T-cell (primary cell): ENCODE results near the genes SLC38A7, CMTM4 and NAE1.

DNA sequence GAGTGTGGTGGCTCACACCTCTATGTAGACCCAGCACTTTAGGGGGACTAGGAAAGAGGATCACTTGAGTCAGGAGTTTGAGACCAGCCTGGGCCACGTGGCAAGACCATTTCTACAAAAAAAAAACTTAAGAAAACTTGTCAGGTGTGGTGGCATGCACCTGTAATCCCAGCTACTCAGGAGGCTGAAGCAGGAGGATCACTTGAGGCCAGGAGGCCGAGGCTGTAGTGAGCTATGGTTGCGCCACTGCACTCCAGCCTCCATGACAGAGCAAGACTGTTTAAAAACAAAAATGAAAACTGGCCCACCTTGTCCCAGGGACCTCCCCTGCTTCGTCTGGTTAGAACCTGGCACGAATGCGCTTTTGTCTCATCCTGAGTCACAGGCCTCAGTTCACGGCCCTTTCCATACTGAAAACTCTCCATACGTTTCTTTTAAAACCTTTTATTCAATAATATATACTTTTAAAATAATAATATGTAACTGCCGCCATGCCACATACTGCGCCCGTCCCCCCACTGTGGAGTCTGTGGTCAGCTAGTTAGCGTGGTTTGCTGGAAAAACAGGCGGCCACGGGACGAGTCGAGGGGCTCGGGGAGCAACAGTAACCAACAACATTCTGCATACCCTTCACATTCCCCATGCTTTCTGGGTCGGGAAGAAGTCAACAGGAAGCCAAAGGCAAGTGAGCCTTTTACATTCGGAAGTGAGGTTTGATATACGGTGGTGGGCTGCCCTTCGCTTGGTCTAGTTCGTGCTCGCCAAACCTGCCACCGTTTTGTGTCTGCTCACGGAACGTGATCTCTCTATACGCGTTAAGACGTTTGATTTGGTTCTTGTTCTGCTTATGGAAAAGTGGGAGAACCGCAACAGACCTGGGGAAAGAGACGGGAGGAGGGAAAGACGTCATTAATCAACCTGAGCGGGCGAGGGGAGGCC lies 28.6 kb upstream of the CFAP20 start:
- PRO-cap, 7 experiments = no peak in any of the 7 experiments

DNA sequence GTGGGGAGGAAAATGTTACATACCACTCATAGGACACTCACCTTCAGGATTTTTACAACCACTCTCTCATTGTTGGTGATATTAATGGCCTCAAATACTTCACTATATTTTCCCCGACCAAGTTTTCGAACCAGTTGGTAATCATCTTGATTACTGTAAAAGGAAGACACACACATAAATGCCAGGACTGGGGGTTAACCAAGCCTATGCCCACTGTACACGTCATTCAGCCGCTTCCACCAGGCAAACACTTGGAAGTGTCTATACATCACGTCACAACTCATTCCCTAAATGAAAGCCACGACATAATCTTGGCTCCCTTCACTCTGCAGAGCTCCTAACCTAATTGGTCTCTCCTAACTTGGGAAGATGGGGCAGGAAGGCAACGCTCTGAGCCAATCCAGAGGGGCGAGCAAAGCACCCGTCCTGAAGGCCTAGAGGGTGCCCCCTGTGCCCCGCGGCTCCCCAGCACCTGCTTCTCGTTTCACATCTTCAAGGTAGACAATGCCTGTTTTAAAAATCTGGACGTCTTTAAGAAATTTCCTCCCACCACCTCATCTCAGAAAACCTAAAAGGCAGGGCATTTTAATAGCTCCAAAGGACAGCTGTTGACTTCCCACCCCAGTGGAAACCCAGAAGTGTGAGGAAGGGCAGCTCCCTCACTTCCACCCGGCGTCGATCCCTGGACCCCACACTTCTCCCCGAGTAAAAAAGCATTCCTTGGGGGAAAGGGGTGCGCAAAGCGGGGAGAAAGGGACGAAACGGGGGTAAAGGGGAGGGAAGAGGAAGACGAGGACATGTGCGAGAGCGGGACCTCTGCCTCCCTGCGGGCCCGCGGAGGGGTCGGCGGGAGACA lies 986 bp downstream of the CSNK2A2 start:
- PRO-cap, 7 experiments = no peak in any of the 7 experiments

- PRO-cap, 7 experiments = no peak in any of the 7 experiments
These were observed 27.1 kb downstream of the GINS3 start for GRCh38 chr16:58418979-58420065.

- PRO-cap, 7 experiments = no peak in any of the 7 experiments
These were observed 28.6 kb upstream of the NDRG4 start for GRCh38 chr16:58471274-58471794.

- PRO-cap, 7 experiments = peak in 1 of 7 experiments; most common plus-strand start chr16:58495374 (in 1); most common minus-strand start chr16:58495160 (in 1)
These were observed 4.6 kb upstream of the NDRG4 start for GRCh38 chr16:58494958-58496190.

DNA sequence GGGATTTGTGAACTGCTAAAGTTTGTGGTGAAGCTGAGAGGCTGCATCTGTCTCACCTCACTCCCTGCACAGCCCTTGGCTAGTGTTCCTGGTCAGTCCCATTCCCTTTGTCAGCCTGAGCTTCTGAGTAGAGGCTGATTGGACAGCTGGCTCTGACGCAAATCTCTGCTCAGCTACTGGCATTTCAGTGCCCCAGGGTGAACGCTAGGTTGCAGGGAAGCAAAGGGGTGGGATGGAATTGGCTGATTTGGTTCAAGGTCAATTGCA lies 23.1 kb upstream of the CNOT1 start:
- PRO-cap, 7 experiments = no peak in any of the 7 experiments

DNA sequence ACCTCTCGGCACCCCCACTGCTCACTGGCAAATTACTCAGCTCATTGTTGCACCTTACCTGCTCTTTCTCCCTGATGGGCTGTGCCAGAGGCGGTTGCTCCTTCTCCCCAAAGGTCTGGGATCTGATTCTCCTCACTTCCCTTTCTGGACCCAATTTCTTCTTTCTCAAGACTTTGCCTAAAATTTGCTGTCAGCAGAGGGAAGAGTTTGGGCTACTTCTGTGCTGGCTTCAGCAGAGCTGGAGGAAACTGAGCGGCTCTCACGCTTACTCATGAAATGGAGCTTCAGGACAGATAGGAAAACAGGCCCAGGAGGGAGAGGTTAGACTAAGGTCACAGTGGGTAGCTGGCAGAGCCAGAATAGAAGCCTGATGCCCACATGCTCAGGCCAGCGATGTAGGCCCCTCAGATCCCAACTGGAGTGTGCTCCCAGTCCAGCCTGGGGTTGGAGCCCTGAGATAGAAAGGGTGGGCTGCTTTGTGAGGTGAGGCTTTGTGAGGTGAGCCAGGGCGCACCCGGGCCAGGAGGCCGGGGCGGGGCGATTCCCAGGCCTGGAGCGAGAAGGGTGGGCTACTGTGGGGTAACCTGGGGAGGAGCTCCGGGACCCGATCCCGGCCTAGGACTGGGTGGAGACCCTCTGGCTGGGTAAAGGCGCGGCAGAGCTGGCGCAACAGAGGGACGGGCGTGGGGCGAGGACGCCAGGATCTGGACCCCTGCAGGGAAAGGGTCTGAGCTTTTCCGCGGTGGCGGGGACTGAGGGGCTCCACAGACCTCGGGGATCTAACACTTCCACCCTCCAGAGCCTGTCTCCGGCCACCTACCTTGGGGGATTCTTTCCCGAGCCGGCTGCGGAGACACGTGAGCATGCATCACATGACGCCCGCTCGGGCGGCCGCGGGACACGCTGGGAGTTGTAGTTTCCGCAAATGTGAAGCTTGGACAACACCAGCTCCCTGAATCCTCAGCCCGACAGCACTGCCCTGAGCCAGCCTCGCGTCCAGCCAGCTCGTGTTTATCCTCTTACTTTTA lies at the start of gene SLC38A7:
Gene SLC38A7 (minus strand): TSS at position 874 of the 1,028 bp plus-strand sequence.
- PRO-cap, 7 experiments = peak in 5 of 7 experiments; most common minus-strand start position 859 of the sequence (in 2)

- PRO-cap, 7 experiments = no peak in any of the 7 experiments
These were observed 13.1 kb downstream of the GOT2 start for GRCh38 chr16:58720796-58721541.

DNA sequence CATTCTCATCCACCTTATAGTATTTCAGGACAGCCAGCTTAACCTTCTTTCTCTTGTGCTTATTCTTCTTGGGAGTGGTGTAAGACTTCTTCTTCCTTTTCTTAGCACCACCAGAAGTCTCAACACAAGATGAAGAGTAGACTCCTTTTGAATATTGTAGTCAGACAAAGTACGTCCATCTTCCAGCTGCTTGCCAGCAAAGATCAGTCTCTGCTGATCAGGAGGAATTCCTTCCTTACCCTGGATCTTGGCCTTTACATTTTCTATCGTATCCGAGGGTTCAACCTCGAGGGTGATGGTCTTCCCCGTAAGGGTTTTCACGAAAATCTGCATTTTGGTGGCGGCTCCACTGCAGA lies 980.7 kb downstream of the CDH8 start:
- PRO-cap, 7 experiments = no peak in any of the 7 experiments

DNA sequence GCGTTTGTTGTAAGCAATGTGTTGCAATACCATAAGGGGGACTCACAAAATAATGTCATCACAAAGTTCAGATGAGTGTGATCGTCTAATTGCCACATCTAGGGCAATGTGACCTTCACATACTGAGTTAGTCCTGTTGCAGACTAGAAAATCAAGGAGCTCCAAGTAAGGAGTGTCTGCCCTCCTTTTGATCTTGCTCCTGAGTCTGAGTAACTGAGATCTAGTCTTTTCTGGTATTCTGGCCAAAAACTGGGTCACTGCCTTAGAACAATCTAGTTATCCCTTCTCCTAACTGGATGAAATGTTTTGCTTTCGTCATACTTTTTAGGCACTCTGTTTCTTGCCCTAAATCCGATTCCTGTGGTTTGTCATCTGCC lies 712.1 kb downstream of the CDH11 start:
- PRO-cap, 7 experiments = no peak in any of the 7 experiments

GRCh38 chr16:65176507-65177188 lies 54.8 kb upstream of the CDH11 start:
- PRO-cap, 7 experiments = no peak in any of the 7 experiments

- PRO-cap, 7 experiments = no peak in any of the 7 experiments
These were observed 199.9 kb upstream of the CDH5 start for GRCh38 chr16:66166444-66167071.

GRCh38 chr16:66516092-66516686 lies 33.7 kb downstream of the TK2 start:
- PRO-cap, 7 experiments = no peak in any of the 7 experiments

DNA sequence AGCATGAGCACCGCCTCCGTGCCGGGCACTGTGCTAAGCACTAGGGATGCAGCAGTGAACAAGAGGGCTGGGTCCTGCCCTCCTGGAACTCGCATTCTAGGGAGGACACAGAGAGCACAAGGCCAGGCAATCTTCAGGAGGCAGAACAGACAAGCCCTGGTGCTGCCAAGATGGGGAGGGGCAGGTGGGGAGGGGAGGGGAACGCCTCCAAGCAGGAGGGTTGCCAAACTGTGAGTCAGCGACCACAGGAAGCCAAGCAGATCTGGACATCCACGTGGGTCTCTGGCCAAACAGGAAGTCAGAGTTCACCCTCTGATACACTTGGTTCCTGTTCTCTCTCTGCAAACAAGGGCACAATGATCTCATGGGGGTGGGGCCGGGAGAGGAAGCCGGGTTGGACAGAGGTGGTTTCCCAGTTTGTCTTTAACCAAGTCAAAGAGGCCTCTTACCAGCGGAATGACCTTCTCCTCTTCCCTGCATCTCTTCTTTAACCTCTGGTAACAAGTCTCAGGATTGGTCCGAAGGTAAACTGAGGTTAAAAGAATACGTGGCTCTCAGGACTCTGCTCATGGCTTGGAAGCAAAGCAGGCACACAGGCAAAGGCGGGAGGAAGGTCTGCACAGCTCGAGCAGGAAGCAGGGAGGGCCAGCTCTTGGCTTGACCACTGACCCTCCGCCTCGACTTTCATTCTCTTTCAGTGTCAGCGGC lies 33.1 kb downstream of the TK2 start:
- PRO-cap, 7 experiments = peak in 1 of 7 experiments; most common plus-strand start position 435 of the sequence (in 1); most common minus-strand start position 147 of the sequence (in 1)

DNA sequence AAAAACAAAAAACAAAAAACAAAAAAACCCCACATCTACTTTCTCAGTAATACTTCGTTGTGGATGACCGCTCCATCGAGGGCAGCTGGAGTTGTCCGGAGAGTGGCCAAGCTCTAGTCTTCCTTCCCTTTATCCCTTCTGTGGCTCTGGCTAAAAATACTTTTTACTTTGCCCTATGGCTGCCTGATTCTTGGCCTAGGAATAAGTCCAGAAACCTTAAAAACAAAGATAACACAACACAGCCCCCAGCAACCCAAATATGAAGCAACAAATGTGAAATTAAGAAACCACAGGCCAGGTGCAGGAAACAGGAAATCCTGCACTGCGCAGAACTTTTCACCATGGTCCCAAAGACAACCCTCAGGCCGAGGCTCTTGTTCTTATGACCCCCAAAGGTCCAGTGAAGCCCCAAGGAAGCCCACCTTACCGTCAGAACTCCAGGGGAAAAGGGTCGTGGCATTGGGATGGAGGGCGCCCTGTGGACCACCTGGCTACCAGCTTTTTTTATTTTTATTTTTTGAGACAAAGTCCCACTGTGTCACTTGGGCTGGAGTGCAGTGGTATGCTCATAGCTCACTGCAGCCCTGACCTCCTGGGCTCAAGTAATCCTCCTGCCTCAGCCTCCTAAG lies 26.0 kb downstream of the TK2 start:
- PRO-cap, 7 experiments = peak in 2 of 7 experiments; most common plus-strand start position 327 of the sequence (in 1); most common minus-strand start position 148 of the sequence (in 1)

DNA sequence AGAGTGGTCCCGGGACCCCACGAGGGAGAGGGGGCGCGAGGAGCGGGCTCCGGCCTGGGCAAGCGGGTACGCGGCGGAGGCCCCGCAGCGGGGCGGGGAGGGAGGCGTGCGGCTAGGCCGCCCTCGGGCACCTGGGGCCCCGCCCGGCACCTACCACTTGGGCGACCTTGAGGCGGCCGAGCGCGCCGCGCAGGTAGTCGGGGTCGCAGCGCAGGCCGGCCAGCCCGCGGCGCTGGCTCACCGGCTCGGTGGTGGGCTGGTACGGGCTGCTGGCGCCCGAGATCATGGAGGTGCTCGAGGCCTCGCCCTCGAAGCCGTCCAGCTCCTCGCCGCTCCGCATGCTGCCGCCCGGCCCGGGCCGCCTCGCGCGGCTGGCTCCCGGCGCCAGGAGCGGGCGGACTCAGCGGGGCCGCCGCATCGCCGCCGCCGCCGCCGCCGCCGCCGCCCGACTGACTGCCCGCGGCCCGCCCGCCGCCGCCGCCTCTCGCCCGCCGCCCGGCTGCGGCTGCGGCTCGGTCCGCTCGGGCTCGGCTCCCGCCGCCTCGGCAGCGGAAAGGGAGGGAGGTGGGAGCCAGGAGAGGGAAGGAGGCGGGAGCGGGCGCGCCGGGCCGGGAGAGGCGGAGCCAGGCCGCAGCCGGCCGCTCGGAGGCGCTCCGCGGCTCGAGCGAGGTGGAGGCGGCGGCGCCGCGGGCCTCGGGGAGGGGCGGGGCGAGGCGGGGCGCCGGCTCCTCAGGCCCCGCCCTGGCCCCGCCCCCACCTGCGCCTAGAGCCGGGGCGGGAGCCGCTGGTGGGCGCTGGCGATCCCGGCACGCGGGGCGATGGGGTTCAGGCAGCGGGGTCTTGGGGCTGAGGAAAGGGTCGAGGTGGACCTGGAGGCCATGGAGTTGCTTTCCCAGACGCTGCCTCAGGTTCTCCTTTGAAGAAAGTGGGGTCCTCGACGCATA lies at the start of gene CMTM4:
Gene CMTM4 (minus strand): TSS at position 558 of the 944 bp plus-strand sequence.
- PRO-cap, 7 experiments = peak in 3 of 7 experiments; most common plus-strand start position 766 of the sequence (in 1); most common minus-strand start position 373 of the sequence (in 3)

DNA sequence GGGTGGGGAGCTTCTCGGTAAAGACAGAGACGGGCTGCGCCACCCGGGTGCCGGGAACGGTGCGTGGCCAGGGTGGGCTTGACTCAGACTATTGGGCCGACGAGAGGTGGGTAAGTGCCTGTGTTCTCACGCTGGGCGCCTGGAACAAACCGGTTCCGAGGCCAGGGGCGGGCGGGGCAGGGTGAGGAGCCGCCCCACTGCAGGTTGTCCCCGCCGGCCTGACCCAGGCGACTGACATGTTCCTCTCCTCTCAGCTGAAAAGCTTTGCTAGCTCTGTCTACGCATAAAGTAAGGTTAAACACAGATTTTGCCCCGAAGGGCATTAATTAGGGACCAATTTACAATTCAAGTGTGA lies 564 bp upstream of the CMTM4 start:
- PRO-cap, 7 experiments = no peak in any of the 7 experiments

GRCh38 chr16:66706044-66706493 lies 9.5 kb upstream of the CMTM4 start:
- PRO-cap, 7 experiments = no peak in any of the 7 experiments

- PRO-cap, 7 experiments = peak in 7 of 7 experiments; most common plus-strand start chr16:66831055 (in 7); most common minus-strand start chr16:66830959 (in 7)
These were observed at the start of gene NAE1 for GRCh38 chr16:66830321-66831228. NAE1 (minus strand) TSS chr16:66830976.

DNA sequence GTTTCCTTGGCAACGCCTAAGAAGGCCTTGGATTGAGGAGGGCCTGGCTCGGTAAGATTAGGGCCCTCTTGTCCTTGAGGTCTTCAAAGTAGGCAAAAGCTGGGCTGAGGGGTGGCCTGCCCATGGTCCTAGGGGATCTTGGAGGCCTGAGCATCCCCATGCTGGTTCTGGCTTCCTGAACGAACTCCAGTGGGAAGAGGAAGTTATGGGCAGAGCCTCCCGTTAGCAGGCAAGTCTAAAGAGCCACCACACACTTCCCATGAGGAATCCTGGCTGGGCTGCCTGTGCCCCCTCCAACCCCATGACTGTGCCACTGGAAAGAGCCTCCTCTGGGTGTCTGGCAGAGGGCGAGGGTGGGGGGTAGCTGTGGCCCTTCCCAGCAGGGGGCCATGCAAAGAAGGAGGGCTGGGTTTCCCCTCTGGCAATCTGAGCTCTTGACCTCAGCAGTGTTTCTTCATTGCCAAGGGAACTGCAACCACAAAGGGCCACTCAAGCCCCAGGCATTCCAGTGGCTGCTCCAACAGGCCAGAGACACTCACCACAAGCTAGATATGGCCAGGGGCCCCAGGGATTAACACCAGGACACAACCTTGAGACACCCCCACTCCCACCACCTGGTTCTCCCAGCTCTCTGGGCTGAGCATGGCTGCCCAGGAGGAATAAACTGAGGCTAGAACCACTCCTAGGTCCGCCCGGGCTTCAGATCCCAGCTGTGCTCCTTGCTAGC lies 1.6 kb upstream of the RRAD start:
- PRO-cap, 7 experiments = no peak in any of the 7 experiments